Cerebral cortex (tissue), 2 donors: ENCODE measurements around a stretch of chr16.

GRCh38 chr16:85480728-85481131 lies 132.4 kb upstream of the GSE1 start:
- PRO-cap, 2 experiments = no peak in any of the 2 experiments

DNA sequence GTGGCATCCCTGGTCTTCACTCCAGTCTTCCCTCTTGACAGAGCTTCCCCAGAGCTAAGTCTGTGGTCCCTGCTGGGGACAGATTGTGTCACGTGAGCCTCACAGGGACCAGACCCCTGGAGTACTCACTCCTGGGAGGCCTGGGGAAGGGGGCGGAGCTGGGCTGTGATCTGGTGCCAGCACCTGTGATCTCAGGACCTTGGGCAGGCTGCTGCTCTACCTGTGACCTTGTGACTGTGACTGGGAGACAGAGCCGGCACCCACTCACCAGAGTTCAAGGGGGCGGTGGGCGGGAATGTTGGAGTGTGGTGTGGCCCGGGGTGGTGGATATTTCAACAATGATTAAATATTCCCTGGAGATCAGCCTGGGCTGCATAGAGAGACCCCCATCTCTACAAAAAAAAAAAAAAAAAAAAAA lies 97.1 kb upstream of the GSE1 start:
- PRO-cap, 2 experiments = no peak in any of the 2 experiments

DNA sequence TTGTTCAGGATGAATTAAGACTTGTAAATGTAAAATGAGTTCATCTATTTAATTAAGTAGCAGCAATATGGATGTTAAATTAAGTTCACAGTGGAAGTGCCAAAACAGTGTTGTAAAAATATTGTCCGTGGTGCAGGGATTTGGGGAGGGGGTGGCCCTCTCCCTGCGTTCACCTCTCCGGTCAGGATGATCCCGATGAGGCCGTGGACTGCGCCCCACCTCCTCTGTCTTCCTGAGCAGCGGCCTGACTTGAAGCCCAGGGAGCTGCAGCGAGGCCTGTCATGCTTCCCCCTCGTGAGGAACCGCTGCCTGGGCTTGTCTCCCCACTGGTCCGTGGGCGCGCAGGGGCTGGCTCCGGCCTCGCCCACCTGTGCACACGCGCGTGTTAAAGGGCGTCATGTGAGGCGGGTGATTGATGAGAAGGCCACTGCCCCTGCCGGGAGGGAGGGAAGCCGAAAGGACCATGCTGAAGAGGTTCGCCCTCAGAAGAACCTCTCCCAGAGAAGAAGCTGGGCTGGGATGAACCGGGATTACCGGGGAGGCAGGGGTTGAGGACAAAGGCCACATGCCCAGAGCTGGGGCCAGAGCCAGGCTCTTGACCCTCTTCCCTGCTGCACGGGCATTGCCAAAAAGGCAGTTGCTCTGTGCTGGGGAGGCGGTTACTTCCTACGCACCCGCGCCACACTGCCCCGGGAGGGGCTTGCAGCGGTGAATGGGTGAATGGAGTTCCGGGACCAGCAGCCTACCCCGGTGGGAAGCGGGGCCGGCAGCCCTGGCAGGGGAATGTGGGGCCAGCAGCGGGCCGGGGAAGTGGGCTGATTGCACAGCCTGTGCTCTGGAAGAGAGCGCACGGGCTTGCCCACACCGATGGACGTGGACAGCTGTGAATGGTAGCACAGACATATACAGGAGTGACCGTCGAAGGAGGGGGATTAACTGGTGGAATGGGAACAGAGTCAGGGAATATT lies 85.9 kb upstream of the GSE1 start:
- PRO-cap, 2 experiments = no peak in any of the 2 experiments

GRCh38 chr16:85622161-85622760 lies 9.1 kb downstream of the GSE1 start:
- PRO-cap, 2 experiments = no peak in any of the 2 experiments

DNA sequence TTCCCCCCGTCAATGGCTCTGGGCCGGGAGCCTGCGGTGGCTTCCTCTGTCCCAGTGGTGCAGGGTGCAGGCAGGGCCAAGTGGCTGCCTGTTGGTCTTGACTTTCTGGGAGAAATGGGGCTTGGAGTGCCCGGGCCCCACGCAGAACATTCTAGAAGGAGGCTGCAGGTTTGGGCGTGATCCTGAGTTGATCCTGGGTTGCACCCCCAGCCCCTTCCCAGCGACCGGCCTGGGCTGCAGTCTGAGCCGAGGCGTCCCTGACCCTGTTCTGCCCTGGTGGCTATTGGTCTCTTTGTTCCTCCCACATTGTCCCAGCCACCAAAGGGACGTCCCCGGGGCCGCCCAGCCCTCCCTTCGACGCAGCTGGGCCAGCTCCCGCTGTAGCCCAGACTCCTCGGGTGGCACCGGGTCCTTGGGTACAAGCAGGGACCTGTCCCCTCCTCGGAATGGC lies 25.8 kb downstream of the GSE1 start:
- PRO-cap, 2 experiments = no peak in any of the 2 experiments

GRCh38 chr16:85641423-85642484 lies 28.6 kb downstream of the GSE1 start:
- PRO-cap, 2 experiments = no peak in any of the 2 experiments

DNA sequence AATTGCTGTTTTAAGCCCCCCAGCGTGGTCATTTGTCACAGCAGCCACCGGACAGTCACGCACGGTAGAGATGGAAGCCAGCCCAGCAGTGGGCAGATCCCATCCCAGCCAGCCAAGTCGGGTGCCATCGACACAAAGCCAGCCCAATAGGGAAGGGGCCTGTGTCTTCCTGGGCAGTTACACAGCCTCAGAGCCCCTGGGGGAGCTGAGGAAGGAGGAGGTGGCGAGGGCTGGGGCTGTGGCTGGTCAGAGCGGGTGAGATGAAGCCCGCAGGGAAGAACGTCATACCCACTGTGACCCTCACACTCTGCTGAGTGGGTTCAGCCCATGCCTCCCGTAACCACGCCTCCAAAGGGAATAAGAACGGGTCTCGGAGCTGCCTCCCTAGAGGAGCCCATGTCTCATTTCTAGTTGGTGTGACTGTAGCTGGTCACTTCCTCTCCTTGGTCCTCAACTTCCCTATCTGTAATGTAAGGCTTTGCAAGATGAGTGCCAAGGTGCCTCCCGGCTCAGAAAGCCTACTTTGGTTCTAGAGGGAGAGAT lies 20.9 kb downstream of the C16orf74 start:
- PRO-cap, 2 experiments = no peak in any of the 2 experiments

DNA sequence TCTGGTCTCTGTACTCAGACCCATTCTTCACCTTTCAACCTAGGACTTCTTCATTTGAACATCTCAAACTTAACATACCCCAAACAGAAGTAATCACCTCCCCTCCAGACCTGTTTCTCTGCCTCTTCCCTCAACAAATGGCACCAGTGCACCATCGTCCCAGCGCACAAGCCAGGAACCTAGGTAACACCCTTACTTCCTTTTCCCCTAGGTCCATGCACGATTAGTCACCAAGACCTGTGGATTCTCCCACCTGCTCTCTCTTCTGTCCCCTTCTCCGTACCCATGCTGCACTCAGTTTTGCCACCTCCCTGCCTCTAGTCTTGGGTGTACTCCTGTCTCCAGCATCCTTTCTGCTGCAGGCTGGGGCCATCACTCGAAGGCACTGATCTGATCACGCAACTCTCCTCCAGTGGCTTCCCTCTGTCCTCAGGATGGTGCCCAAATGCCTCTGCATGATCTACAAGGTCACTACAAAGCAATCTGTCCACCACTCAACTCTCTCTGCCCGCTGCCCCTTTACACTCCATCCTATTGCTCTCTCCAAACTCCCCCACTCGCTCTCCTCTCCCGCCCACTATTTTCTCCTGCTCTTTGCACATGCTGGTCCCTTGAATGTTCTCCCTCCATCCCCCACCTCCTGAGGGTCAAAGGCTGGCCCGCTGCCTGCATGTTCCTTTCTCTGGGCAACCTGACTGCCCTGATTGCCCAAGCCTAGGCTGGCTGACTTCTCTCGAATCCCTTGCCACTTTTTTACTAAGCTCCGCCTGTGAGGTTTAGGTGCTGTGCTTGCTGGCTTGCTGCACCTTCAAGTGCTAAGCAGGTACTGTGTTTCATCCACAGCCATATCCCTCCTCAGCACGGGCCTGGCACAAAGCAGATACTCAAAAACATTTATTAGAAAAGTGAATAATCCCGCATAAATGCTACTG lies 3.0 kb downstream of the EMC8 start:
- PRO-cap, 2 experiments = no peak in any of the 2 experiments

GRCh38 chr16:85838287-85838740 lies 38.8 kb downstream of the COX4I1 start:
- PRO-cap, 2 experiments = no peak in any of the 2 experiments

GRCh38 chr16:85859249-85859644 lies 39.7 kb upstream of the IRF8 start:
- PRO-cap, 2 experiments = no peak in any of the 2 experiments

- PRO-cap, 2 experiments = no peak in any of the 2 experiments
These were observed 6.3 kb downstream of the IRF8 start for GRCh38 chr16:85905114-85905744.

DNA sequence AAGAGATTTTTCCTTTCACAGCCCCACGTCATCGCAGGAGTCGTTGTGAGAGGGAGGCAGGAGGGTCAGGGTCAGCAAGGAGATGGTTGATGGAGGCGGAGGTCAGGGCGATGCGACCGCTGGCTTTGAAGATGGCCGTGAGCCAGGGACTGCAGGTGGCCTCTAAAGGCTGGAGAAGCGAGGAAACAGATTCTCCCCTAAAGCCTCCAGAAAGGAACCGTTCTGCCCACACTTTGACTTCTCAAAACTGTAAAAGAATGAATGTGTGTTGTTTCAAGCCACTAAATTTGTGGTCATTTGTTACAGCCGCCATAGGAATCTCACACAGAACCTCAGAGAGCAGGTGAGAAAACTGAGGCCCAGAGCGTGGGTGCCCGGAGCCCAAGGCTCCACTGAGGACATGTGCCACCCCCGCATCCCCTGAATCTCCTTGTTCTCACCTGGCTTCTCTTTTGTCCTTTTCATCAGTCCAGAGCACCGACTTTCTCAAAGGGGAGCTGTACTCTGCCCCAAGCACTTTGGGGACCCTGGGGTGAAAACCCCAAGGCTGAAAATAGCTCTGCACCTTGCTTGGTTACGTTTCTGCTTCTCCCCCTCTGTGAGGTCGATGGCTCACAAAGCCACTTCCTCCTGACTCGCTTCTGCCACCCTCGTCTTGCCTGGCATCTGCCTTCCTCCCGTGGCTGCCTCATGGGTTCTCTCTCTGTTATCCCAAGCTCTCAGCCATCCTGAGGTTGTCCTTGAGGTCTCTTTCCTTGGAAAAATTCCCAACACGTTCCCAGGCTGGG lies 36.9 kb downstream of the IRF8 start:
- PRO-cap, 2 experiments = no peak in any of the 2 experiments

GRCh38 chr16:85947543-85948335 lies 48.8 kb downstream of the IRF8 start:
- PRO-cap, 2 experiments = no peak in any of the 2 experiments

DNA sequence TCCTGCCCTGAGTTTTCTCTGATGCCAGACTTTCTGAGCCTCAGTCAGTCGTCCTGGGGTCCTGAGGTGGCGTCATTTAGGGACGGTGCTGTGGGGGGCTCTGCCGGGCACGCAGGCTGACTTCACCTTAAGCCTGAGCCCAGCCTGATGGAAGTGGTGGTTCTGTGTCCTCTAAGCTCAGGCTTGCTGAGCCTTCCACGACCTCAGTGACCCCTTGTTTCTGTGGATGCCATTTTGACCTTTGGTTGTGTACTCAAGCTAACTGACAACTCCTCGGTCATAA lies 75.4 kb downstream of the IRF8 start:
- PRO-cap, 2 experiments = no peak in any of the 2 experiments

GRCh38 chr16:86002024-86002553 lies 103.1 kb downstream of the IRF8 start:
- PRO-cap, 2 experiments = no peak in any of the 2 experiments

DNA sequence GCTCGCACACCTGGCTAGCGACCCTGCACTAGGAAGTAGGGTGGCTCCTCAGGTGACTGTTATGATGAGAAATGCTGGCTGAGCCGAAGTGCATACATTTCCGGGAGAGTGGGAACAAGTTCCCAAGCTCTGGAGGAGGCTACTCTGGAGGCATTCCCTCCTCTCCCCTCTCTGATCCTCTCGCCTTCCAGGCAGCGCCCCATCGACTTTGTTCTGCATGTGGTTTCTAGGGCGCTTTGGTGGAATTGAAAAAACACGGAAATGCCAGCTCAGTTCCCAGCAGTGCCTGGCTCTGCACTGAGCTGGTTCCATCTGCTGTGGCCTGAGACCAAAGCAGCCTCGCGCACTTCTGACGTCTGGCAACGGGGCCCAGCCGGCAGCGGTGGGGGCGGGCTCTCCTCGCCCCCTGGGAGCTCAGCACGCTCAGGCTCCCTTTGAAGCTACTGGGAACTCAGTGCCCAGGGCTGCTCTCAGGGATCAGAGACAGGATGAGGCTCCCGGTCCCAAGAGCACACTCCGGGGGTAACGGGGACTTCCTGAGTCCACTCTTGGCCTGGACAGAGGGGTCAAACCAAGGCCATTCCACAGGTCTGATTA lies 130.4 kb downstream of the IRF8 start:
- PRO-cap, 2 experiments = peak in 1 of 2 experiments; most common plus-strand start position 454 of the sequence (in 1); most common minus-strand start position 215 of the sequence (in 1)

DNA sequence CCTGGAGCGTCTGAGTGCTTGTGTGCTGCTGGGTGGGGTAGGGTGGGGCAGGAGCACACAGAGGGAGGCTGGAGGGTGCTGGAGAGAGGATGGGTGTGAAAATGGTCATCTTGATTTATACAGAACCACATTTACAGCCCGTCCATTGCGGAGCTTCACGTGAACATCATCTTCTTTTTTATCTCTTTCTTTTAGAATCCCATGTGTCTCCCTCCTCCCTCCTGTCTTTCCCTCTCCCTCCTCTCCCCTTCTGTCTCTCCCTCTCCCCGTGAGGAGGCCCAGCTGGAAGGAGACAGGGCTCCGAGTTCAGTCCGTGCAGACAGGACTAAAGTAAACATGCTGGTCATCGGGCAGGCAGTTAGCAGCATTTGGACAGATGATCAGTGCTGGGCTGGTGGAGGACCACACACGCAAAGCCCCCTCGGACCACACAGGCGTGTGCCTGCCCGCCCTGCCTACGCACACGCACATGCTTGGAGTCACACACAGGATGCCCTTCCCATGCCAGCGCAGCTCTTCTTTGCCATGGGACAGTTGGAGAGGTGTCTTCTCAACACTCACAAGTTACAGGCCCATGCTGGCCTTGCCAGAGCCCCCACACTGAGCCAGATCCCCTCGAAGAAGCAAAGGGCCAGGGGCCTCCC lies 215.9 kb upstream of the FOXF1 start:
- PRO-cap, 2 experiments = no peak in any of the 2 experiments

DNA sequence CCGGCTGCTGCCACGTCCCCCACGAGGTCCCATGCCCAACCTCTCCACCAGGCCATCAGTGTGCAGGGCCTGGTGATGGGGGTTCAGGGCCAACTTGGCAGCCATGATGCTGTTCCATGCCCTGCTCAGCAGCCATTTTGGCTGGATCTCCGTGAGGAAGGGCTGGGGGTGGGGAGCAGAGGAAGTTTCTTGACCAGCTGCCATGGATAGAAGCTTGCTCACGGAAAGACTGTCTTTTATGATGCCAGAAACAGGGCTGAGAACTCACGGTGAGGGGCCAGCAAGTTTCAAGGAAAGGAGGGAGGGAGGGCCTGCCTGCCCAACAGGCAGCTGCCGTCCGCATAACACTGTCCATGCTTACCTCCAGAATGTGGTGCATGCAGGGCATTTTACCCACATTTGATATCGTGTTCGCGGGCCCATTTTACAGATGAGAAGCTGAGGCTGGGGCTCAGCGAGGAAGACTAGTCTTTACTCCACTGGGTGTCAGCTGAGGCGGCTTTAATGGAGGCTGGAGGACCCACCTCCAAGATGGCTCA lies 47.6 kb upstream of the FOXF1 start:
- PRO-cap, 2 experiments = no peak in any of the 2 experiments

- PRO-cap, 2 experiments = no peak in any of the 2 experiments
These were observed 14.0 kb upstream of the FOXF1 start for GRCh38 chr16:86496286-86496718.

DNA sequence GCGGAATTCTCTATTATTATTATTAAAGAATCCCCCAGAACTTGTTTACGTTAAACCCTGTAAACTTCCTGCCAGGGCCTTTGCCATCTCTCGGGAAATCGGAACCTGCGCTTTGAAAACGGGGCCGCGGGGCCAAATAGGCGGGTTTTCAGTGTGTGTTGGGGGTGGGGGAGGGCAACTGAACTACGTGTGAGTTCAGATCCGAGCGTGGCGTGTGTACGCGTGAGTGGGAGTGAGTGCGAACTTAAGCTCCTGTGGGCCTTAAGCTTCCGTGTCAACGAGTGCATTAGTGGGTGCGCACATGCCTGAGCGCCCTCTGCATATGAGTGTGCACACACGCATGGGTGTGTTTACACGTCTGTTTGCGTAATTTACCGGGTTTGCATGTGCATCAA lies 1.4 kb upstream of the FOXF1 start:
- PRO-cap, 2 experiments = peak in 1 of 2 experiments; most common plus-strand start position 192 of the sequence (in 1)